ENCODE measurements around the gene LDLRAD4.

GRCh38 chr18:9958282-9959249 lies 44.8 kb downstream of the VAPA start:
- RRBS, 2 experiments, result no CpG with 5 or more reads among the region's 6 CpGs

DNA sequence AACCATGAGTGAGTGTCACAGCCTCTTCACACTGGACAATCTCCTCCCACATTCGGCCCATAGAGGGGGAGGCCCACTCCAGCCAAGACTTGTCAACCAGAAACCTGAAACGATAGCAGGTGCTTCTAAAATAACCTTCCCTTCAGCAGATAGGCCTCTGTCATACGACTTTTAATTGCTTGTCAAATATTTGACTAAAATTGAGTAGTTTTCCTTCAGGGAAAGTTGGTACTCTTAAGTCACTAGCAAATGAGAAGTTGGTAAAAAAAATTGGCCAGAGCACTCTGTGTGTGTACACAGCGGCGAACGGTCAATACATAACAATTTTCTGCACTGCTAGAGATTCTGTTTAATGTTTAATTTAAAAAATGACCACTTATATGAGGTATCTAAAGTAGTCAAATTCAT lies 110.2 kb downstream of the VAPA start:
- RRBS, 2 experiments, result no CpG with 5 or more reads among the region's 6 CpGs

- RRBS, 2 experiments, result 92 to 100% methylated on average over 1 of the region's 7 CpGs
These were observed 121.6 kb downstream of the VAPA start for GRCh38 chr18:10035399-10035881.

GRCh38 chr18:10113727-10114171 lies 199.9 kb downstream of the VAPA start:
- RRBS, 2 experiments, result no CpG with 5 or more reads among the region's 5 CpGs

DNA sequence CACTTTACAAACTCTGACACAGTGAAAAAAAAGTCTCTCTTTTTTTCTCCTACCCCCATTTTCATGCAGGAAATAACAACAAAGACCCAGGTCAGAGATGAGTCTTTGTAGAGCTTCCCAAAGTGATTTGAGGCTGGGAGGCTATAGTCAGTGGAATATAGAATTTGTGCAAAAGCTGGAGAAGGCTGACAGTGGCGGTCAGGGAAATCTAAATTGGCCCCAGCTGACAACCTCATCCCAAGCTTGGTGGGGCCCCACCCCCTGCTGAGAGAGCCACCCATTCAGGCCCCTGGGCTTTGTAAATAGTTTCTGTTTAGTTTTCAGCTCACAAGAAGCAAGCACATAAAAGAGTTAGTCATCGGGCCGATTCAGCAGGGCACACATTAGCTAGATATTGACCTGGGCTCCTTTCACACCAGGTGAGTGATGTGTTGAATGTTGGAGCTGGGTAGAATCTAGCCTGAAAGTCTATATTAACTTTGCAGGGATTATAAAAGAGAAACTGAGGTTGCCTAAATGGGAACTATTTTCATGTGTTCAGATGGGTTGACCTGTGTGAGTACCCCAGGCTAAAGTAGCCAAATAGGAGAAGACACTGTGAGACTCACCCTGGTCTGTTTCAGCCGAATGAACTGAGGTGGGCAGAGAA lies 227.1 kb downstream of the VAPA start:
- RRBS, 2 experiments, result no CpG with 5 or more reads among the region's 4 CpGs

DNA sequence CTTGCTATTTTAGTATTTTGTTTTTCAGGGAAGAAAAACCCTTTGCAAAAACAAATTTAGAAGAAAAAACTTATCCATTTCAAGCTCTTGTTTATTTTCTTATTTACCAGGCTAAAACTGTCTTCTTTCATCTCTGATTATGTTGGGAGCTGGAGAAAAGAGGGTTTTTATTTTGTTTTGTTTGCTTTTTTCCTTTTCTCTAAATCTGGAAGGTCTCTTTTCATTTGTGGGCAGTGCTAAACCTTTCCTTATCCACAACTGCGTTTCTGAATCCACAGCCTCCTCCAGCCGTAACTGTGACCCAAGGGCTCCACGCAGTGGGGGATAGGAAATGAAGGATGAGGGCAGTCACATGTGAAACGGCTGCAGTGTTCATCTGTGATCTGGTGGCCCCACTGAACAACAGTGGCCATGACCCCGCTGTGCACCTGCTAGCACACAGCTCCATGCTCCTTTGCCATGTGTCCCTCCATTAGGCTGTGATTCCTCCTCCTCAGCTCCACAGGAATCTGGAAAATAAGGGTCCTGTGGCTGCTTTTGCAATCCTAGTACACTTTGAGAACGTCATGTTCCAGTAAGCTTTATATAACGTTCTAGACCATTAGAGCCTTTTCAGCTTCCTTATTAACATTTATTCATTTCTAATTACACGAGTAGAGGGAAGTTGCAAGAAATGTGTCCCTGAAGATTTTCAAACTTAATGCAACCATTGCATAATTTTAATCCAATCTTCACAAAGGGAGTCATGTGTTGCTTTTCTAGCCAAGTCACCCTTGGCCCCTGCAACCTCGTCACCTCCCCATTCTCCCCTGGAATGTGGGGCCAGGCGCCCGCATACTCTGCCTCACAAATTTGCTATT lies 7.2 kb upstream of the NAPG start:
- RRBS, 2 experiments, result no CpG with 5 or more reads among the region's 11 CpGs

- RRBS, 2 experiments, result no CpG with 5 or more reads among the region's 11 CpGs
These were observed 5.8 kb upstream of the NAPG start for GRCh38 chr18:10520027-10520361.

DNA sequence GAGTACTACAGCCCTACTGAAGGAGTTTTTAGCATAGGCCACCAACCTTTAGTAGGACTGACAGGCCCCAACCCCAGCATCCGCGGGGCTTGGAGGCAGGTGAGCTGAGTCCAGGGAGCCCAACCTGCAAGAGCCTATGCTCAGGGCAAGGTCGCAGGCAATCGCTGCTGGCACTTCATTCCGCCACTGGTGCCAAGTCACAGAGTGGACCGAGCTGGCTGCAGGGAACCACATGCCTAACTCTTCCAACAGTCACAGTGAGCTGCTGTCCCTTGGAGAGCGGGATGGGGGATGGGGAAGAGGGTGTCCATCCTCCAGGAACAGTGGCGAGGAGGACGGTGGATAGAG lies 2.9 kb downstream of the PIEZO2 start:
- RRBS, 2 experiments, result no CpG with 5 or more reads among the region's 9 CpGs

- RRBS, 2 experiments, result 1 to 2% methylated on average over 9 of the region's 30 CpGs
These were observed 1.0 kb downstream of the GNAL start for GRCh38 chr18:11689992-11690567.

DNA sequence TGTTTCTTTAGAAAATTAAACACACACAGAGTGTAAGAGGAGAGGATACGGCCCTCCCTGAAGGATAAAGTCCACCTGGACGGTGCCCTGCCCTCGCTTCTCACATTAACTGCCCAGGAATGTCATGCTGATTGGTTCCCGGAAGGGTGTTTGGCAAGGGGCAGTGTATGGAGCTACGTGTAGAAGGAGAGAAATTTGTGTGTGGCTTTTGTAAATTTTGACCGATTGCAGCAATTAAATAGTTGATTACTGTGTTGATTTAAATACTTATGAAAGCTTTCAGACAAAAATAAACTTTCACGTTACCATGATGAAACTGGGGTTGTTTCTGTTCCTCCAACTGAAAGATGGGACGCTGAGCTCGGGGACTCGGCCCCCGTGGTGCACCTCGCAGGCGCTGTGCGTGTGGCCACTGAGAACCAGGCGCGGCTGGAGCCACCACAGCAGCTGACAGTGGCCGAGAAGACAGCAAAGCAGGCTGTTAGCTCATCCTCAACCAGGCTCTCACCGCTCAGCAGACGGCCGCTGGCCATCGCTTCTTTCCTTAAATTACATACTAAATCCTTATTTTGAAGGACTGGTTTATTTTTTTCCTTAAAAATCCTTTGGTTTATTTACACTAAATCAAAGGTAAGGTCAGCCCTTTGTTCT lies 22.6 kb downstream of the MPPE1 start:
- RRBS, 2 experiments, result no CpG with 5 or more reads among the region's 21 CpGs

DNA sequence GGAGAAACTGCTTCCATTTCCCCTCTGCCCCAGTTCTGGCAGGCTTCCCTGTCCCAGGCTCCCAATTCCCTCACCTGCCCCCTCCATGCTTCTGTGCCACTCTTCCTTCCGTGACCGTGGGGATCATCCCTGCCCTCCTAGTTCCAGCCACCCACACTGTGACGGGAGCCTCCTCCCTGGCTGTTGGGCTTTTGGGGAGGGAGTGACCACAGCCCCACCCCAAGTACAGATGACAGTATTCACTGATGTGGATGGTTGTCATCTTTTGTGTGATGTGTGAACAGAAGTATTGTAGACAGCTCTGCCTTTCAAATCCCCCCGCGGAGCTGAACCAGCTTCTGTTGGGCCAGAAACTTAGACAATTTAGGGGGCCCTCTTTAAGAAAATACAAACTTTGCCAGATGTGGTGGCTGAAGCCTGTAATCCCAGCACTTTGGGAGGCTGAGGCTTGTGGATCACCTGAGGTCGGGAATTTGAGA lies 2.9 kb downstream of the IMPA2 start:
- RRBS, 2 experiments, result no CpG with 5 or more reads among the region's 6 CpGs

GRCh38 chr18:12014734-12015629 lies 33.7 kb downstream of the IMPA2 start:
- RRBS, 2 experiments, result no CpG with 5 or more reads among the region's 13 CpGs

DNA sequence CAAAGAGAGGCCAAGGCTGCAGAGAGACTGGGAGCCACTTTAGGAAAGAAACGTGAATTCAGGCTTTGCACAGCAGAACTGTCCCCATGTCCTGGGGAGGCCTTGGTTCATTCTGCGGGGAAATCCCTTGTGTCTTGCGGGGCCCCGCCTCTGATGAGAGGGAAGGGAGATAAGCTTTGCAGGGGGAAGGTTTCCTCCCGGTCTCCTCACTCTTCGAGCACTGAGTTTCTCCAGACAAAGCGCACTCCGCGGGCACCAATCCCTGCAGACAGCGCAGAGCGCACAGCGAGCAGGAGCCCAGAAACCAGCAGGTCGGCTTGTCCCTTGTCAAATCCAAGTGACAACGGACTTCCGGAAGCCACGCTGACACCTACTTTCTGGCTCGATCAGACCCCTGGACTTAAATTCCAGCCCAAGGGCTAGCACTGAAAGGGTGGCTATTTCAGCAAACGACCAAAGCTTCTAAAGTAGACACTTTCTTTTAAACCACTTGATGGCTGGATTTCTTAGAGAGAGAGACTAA lies 1.8 kb upstream of the TUBB6 start:
- RRBS, 2 experiments, result no CpG with 5 or more reads among the region's 18 CpGs

- RRBS, 2 experiments, result no CpG with 5 or more reads among the region's 5 CpGs
These were observed 5.6 kb downstream of the TUBB6 start for GRCh38 chr18:12313558-12314193.

- RRBS, 2 experiments, result no CpG with 5 or more reads among the region's 2 CpGs
These were observed 4.1 kb downstream of the AFG3L2 start for GRCh38 chr18:12372897-12373420.

- RRBS, 2 experiments, result no CpG with 5 or more reads among the region's 6 CpGs
These were observed 21.1 kb upstream of the SPIRE1 start for GRCh38 chr18:12678947-12679530.

DNA sequence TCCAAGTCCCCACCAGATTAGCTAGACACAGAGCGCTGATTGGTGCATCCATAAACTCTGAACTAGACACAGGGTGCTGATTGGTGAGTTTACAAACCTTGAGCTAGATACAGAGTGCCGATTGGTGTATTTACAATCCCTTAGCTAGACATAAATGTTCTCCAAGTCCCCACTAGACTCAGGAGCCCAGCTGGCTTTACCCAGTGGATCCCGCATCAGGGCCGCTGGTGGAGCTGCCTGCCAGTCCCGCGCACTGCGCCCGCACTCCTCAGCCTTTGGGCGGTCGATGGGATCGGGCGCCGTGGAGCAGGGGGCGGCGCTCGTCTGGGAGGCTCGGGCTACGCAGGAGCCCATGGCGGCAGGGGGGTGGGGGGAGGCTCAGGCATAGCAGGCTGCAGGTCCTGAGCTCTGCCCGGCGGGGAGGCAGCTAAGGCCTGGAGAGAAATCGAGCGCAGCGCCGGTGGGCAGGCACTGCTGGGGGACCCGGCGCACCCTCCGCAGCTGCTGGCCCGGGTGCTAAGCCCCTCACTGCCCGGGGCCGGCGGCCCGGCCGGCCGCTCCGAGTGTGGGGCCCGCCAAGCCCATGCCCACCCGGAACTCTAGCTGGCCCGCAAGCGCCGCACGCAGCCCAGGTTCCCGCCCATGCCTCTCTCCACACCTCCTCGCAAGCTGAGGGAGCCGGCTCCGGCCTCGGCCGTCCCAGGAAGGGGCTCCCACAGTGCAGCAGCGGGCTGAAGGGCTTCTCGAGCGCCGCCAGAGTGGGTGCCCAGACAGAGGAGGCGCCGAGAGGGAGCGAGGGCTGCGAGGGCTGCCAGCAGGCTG lies 74.0 kb downstream of the PSMG2 start:
- RRBS, 2 experiments, result no CpG with 5 or more reads among the region's 56 CpGs

- RRBS, 2 experiments, result no CpG with 5 or more reads among the region's 5 CpGs
These were observed 45.8 kb downstream of the PTPN2 start for GRCh38 chr18:12838096-12838828.

DNA sequence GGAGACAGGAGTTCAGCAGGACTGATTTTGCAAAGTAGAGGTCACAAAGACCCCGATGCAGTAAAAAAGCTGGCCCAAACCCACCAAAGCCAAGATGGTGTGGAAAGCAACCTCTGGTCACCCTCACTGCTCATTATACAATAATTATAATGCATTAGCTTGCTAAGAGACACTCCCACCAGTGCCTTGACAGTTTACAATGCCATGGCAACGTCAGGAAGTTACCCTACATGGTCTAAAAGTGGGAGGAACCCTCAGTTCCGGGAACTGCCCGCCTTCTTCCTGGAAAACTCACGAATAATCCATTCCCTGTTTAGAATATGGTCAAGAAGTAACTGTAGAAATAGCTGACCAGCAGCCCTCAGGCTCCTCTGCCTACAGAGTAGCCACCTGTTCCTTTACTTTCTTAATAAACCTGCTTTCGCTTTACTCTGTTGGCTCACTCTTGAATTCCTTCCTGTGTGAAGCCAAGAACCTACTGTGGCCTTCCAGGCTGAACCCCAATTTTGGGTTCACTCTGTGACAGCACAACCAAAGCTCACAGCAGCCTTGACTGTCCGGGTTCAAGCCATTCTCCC lies 19.9 kb upstream of the PTPN2 start:
- RRBS, 2 experiments, result no CpG with 5 or more reads among the region's 7 CpGs

DNA sequence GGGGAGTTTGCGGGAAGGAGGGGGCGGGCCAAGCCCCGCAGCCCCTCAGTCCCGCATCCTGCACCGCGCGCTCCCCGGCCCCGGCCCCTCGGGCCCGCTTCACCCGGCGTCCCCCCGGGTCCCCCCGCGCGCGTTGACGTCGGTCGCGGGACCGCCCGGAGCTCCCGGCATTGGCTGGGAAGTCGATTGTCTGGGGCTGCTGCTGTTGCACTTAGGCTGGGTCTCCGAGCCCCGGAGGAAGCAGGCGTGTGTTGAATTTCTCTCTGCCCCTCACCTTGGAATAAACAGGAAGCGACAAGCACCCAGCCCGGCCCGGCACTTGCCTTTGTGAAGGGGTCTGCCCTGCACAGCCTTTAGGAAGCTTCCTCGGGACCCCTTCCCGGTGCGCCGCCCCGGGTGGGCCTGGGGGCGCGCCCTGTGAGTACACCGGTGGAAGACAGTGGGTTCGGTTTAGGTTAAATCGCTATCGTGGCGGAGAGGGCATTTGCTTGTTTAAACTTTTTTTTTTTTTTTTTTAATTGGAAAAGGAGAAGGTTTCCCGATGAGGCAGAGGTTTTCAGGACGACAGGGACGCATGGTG lies at the start of gene LDLRAD4:
Gene LDLRAD4 (plus strand): TSS at position 189 of the 580 bp plus-strand sequence.
- RRBS, 2 experiments, result under 1 to 1% methylated on average over 28 of the region's 47 CpGs

Data from NT2/D1 (cell line).